AG09309 (cell line): ENCODE results near the genes FAM76A, ATP5IF1 and OPRD1.

DNA sequence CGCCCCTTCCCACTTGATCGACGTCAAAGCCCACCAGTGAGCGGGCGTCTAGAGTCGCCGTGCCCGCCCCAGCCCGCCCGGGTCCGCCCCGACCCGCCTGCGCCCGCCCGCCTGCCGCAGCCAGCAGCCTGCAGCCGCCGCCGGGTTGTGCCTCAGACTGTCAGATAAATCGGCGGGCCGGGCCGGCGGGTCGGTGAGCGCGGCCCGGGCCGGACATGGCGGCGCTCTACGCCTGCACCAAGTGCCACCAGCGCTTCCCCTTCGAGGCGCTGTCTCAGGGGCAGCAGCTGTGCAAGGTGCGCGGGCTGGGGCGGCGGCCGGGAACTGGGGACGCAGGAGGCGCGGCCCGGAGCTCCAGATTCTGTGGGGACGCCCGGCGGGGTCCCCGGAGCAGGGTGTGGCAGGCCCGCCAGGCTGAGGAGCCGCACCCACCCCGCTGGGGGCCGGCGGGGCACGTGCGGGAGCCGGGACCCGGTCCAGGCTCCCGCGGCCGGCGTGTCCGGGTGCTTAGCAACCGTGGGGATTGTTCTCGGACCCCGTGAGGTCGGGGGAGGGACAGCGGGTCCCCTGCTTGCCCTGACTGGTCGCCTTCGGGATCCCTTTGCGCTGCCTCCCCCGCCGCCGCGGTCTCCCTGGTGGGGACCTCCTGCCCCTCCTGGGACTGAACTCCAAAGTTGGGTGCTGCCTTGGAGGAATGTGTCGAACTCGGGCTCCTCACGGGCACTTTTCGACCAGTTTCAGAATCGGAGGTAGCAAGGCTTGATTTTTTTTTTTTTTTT is at the start of gene FAM76A:
Gene FAM76A (plus strand): TSS at position 96 of the 779 bp plus-strand sequence.
- RRBS, result 2% methylated on average over 16 of the region's 80 CpGs

GRCh38 chr1:27755136-27755553 is 17.9 kb upstream of the STX12 start:
- RRBS, result no CpG with 5 or more reads among the region's 1 CpG

DNA sequence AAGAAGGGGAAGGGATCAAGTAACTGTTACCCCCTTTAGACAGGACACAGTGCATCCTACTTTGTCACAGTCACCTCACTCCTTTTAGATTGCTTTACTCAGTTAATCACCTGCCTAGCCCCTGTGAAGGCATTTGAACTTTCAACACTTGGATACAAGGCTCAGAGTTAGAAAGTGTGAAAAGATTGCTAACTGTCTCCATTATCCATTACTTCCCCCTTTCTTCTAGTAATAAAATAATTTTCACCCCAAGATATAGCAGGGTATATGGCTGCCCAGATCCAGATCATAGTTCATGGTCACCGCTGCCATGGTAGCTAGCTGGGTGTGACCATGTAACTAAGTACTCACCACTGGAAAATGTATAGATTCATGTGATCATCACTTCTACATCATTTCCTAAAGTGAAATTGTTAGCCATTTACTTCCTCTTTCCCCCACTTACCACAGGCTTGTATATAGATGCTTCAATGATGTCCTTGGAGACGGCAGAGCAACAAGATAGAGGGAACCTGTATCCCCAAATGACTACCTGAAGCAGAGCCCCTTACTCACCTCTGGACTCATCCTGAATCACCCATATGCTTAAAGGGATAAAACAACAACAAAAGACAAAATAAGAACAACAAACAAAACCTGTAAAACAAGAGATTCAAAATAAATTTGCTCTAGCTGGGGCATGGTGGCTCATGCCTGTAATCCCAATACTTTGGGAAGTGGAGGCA is 22.7 kb upstream of the EYA3 start:
- RRBS, result no CpG with 5 or more reads among the region's 2 CpGs

DNA sequence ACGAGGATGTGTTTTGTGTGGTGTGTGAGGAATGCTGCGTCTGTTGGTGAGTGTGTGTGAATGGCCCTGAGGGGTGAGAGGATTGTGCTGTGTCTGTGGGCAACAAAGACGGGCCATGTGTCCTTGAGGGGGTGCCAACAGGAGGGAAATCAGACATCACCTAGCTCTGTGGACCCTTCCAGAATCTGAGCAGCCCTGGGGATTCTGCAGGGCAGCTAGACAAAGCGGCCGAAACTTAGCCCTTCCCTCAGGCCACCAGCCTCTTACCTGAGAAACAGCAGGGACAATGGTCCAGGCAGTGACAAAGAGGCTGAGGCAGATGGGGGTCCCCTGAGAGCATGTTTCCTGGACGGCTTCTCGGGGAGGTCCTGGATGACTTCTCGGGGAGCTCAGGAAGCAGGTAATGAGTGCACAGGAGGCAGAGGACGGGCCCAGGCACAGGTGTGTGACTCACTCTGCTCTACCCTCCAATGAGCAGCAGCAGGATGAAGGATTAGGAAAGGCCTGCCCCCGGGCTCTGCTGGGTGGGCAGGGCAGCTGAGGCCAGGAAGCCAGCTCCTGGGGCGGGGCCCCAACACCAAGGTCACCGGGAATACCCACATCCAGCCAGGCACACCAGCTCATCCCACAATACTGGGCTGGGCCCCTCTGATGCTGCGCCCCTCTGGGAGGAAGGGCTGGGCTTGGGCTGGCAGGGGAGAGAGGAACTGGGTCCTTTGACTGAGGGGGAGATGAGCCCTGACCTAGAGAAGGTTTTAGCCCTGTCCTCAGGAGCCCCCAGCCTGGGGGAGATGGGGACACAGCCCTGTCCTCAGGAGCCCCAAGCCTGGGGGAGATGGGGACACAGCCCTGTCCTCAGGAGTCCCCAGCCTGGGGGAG is 17.2 kb upstream of the PTAFR start:
- RRBS, result 55% methylated on average over 3 of the region's 13 CpGs

DNA sequence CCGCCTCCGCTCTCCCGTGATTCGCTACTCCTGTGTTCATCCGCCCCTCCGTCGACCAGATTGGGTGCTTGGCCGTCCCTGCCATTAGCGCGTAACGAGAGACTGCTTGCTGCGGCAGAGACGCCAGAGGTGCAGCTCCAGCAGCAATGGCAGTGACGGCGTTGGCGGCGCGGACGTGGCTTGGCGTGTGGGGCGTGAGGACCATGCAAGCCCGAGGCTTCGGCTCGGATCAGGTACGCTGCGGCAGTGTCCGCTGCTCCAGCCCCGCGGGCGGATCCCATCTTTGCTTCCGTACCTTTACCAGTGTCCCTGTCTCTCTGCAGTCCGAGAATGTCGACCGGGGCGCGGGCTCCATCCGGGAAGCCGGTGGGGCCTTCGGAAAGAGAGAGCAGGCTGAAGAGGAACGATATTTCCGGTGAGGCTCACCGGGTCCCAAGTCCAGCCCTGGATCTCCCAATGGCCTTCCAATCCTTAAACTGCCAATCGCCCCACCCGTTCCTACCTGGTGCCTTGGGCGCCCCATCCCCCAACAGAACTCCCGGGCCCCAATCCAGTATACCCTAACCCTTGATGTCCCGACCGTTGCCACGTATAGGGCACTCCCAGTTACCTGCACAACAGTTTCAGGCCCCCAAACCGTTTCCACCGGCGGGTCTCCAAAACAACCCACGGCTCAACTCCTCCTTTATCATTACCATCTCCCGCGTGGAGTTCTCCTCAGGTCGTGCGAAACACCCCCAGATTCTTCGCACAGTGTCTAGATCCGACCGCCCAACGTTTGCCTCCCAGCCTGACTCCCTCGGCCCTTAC is at the start of gene ATP5IF1:
Gene ATP5IF1 (plus strand): TSS at position 87 of the 810 bp plus-strand sequence.
- RRBS, result 2% methylated on average over 3 of the region's 62 CpGs

DNA sequence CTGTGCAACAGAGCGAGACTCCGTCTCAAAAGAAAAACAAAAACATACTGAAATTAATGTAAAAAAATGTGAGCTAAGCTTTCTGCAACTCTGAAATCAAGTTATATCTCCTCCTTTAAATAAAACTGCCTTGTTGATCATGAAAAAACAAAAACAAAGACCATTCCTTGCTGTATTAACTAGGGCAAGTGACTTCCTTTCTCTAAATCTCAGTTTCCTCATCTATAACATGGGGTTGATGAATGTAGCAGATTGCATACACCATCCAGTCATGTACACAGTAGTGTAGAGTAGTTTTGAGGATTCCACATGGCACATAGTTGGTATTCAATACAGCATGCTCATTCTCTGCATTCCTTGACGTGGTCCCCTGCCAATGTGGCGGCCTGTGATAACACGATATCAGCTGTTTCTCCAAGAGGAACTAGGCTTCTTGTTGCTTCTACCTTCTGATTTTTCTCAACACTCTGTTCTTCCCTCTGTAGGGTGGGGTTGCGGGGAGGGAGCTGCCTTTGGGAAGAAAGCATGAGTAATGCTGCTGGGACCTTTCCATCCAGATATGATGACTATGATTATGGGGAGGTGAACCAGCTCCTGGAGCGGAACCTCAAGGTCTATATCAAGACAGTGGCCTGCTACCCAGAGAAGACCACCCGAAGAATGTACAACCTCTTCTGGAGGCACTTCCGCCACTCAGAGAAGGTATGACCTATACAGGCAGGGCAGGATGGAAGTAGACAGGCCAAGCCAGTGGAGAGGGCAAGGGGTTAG is 19.4 kb downstream of the SESN2 start:
- RRBS, result no CpG with 5 or more reads among the region's 9 CpGs

- RRBS, result 100% methylated on average over 1 of the region's 20 CpGs
These were observed 23.2 kb downstream of the SESN2 start for GRCh38 chr1:28282174-28283218.

DNA sequence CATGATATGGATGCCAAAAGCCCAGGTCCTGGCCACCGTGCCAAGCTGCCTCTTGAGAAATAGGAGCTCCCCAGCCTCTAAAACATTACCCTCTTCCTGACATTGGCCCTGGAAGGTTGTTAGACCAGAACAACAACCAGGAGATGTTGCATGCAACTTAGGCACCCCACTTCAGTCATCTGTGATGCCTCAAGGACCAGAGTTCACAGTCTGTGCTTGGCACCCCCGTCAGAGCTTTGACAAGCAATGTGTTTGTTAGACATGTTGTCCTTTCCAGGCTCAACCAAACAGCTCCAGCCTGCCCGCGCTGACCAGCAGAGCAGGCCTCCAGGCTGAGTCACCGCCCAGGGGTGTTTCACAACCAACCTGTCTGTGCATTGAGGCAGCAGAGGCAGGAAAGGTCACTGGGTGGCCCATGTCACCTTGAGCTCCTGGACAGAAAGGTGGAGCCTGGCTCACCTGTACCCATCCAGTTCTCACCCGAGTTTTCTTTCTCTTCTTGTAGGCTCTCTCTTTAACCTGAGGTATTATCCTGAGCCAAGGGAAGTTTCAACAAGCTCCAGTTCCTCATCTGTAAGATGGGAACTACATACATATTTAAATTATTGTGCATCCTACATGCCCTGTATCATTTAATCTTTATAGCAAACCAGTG is 14.9 kb upstream of the MED18 start:
- RRBS, result no CpG with 5 or more reads among the region's 6 CpGs

GRCh38 chr1:28506880-28507611 is 1.2 kb downstream of the RCC1 start:
- RRBS, result no CpG with 5 or more reads among the region's 25 CpGs

DNA sequence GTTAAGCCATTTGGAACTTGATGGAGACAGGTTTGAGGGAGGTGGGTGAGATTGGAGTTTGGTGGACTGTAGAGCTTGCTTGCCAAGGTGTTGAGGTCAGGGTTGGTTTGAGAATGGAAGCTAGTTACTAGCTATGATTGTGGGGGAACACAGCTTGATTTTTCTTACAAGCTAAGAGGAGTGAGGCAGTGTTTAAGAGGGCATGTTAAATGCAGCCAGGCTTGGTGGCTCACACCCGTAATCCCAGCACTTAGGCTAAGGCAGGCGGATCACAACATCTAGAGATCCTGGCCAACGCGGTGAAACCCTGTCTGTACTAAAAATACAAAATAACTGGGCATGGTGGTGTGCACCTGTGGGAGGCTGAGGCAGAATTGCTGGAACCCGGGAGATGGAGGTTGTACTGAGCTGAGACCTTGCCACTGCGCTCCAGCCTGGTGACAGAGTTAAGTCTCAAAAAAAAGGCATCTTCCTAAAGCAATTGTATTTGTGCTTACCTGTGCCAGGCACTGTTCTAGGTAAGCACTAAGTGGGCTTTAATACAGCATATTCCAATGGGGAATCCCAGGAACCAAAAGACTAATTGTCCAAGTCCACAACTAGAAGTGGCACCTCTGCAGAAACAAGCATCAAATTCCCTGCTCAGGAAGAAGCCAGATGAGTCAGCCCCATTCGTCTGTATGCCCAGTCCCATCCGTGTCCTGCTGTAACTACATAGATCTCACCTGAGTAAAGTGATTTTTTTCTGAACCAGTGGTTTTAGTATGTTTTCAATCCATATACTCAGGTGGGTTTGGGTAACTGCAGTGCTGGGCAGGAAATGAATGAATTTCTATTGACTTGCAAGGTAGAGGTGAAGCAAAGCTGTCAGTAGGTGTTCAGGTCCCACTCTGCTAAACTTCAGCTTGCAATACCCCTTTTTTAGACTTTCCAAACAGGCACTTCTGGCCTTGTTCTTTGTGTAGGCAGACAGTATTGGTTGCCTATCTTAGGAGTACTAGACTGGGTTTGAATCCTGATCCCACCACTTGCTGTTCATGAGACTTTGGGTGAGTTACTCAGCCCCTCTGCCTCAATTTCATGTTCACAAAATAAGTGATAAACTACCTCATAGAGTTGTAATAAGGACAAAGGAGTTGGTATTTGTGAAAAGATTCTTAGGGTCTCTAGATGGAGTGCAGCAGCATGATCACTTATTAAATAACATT is 4.7 kb downstream of the RCC1 start:
- RRBS, result no CpG with 5 or more reads among the region's 8 CpGs

- RRBS, result no CpG with 5 or more reads among the region's 9 CpGs
These were observed 18.1 kb downstream of the YTHDF2 start for GRCh38 chr1:28754569-28755534.

GRCh38 chr1:28774723-28775725 is 36.9 kb upstream of the OPRD1 start:
- RRBS, result 9% methylated on average over 13 of the region's 44 CpGs

DNA sequence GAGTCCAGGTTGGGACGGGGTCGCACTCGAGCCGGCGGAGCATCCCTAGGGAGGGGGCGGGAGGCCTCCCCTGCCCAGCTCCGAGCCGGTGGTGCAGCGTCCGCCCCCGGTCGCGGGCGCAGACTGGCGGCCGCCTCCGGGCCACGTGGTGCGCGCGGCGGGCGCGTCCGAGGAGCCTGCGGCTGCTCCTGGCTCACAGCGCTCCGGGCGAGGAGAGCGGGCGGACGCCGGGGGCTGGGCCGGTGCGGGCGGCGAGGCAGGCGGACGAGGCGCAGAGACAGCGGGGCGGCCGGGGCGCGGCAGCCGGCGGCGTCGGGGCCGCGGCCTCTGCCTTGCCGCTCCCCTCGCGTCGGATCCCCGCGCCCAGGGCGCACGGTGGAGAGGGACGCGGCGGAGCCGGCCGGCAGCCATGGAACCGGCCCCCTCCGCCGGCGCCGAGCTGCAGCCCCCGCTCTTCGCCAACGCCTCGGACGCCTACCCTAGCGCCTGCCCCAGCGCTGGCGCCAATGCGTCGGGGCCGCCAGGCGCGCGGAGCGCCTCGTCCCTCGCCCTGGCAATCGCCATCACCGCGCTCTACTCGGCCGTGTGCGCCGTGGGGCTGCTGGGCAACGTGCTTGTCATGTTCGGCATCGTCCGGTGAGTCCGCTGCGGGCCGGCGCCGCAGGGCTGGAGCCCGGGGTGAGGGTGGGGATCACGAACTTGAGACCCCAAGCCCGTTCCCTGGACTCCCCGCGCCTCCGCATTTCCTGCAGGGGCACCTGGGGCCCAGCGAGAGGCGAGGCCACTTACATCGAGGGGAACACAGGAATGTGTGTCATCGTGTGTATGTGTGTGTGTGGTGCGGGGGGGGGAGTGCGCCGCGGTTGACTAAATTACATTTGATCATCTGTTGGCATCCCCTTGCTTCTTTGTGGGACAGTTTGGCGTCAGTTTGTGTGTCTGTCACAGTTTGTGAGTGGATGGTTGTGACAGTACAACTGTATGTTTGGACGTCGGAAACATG is at the start of gene OPRD1:
Gene OPRD1 (plus strand): TSS at position 196 of the 1,003 bp plus-strand sequence.
- RRBS, result 4% methylated on average over 40 of the region's 119 CpGs

DNA sequence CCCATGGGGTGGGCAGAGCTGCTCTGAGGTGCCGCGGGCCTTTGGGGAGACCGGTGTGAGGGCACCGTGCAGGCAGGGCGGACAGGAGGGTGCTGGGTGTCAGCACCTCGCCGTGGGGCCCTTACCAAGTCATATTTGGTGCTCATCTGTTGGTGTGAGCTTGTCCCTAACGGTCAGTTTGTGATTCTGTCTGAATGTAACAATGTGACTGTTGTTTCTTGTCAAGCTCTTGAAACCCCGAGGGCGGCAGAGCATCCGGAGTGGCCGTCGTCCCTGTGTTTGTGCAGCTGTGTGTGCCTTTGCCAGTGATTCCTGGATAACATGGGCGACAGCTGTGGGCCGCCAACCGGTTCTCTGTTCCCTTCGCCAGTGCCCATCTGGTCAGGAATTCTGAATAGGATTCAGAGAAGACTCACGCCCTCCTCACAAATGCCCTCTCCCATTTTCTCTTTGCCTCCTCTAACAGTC is 1.0 kb downstream of the OPRD1 start:
- RRBS, result 38% methylated on average over 6 of the region's 18 CpGs

- RRBS, result no CpG with 5 or more reads among the region's 1 CpG
These were observed 15.9 kb downstream of the EPB41 start for GRCh38 chr1:28930324-28930539.

DNA sequence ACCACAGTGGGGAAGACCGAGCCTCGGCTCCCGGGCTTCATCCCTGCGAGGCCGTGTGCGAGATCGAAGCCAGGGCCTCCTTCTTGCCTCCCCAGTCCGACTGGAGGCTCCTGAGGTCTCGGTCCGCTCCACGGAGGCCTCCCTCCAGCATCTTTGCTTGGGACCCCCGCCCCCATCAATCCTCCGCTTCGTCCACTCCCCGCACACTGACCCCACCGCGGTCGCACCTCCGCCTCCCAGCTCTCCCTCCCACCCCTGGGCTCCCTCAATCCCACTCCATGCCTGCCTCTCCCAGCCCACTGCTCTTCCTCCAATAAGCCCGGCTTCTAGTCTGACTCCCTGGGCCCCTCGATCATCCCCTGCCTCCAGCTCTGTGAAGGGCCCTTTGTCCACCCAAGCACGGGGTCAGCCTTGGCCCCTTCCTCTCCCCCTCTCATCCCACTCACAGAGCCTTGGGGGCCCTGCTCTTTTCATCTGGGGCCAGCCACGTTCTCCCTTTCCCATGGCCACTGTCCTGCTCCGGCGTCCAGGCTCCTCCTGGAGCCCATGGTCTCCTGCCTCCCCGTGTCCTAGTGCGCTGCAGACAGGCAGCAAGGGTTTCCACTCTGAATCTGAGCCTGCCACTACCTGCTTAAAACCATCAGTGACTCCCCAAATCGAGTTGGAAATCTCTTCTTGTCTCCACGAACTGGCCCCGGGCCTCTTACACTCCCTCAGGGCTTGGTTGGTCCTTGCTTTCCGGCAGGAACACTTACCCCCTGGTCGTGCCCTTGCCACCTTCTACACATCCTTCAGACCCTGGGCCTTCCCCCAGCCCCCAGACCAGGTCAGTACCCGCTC is 1.6 kb upstream of the TMEM200B start:
- RRBS, result 4% methylated on average over 3 of the region's 33 CpGs

DNA sequence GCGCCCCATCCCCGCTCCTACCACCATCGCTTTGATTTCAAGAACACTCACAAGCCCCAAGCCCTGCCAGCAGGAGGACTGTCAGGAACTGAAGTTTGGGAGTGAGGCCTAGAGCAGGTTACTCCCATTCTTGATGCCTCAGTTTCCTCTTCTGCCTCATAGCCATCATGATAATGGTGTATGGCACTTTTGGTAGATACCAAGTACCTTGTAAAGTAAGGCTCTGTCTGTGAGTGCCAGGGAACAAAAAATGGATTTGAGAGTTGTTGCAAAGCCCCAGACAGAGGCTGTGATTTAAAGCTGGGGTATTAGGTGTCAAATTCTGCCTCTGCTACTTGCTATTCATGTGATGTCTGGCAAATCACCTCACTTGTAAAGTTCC is 2.4 kb downstream of the PTPRU start:
- RRBS, result no CpG with 5 or more reads among the region's 3 CpGs

GRCh38 chr1:30725414-30726388 is 2.3 kb upstream of the MATN1 start:
- RRBS, result no CpG with 5 or more reads among the region's 21 CpGs

DNA sequence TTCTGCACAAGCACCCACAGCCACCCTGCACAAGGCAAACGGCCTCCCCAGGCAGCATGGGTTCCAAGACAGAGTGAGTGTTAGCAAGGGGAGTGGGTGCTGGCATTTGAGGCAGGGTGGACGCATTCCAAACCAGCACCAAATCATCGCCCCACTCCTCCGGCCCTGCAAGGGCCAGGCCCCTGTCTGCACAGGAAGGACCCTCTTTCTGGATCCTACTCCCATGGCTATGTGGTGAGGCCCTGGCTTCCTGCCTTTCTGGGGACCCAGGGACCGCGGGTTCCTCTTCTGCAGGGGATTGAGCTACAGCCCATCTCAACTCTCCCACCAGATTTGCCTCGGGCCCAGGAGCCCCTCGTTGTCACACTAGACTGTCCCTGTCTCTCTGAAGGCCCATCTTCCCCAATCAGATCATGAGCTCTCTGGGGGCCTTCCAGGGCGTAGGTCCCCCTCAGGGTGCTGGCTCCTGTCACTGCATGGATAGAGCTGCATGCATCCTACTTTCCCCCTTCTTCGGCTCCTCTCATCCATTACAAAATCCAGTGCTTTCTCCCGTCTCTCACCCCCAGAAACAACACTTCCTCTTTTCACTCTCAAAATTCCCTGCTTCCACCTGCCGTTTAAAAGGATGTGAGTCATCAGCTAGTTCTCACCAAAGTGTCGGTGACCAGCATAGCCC is 16.7 kb downstream of the LAPTM5 start:
- RRBS, result no CpG with 5 or more reads among the region's 13 CpGs

- RRBS, result no CpG with 5 or more reads among the region's 1 CpG
These were observed 12.7 kb downstream of the LAPTM5 start for GRCh38 chr1:30744937-30745225.